Camera-type eye (tissue), 1 donor: ENCODE data around the gene BRINP3.

- RAMPAGE, long total RNA: no peak
Observed at GRCh38 chr1:184386193-184386610, 627 bp upstream of the C1orf21 start.

- RAMPAGE, long total RNA: no peak
Observed at GRCh38 chr1:184425621-184426275, 38.9 kb downstream of the C1orf21 start.

GRCh38 chr1:184437272-184437851 lies 50.5 kb downstream of the C1orf21 start:
- RAMPAGE, long total RNA: no peak

- RAMPAGE, long total RNA: no peak
Observed at GRCh38 chr1:184457344-184458088, 70.7 kb downstream of the C1orf21 start.

DNA sequence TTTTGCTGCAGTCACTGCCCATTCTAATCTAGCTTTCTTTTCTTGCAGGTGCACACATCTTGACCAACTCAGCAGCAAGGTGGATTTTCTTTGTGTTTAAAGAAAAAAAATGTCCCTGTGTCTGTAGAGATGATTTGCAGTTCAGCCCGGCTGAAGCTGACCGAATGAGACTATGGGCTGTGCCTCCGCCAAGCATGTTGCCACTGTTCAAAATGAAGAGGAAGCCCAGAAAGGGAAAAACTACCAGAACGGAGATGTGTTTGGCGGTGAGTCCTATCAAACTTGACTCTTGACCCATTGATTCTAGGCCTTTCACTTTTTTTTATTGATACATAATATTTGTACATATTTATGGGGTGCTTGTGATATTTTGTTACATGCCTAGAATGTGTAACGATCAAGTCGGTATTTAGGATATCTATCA lies 90.5 kb downstream of the C1orf21 start:
- RAMPAGE, long total RNA: no peak

GRCh38 chr1:184492043-184492547 lies 105.3 kb downstream of the C1orf21 start:
- RAMPAGE, long total RNA: no peak

GRCh38 chr1:184510183-184510767 lies 123.4 kb downstream of the C1orf21 start:
- RAMPAGE, long total RNA: no peak

DNA sequence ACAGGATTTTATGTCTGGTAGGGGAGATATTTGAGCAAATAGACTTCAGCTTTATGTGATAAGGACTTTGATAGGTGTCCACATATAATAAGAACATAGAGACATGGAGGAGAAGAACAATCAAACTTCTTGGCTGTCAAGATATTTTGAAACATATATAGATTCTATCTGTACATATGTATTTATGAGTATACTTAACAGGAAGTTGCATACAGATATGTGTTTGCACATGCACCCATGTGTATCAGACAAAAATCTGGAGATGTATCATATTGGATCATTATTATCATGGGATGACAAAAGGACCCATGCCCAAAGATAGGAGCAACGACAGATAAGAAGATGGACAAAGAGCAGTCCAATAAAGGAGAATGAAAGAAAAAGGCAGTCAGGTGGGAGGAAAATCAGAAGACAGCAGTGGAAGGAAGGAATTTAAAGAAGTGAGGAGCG lies 142.5 kb downstream of the C1orf21 start:
- RAMPAGE, long total RNA: no peak

- RAMPAGE, long total RNA: no peak
Observed at GRCh38 chr1:184576688-184577550, 177.7 kb downstream of the EDEM3 start.

GRCh38 chr1:184755737-184756077 lies 1.0 kb upstream of the EDEM3 start:
- RAMPAGE, long total RNA: no peak

- RAMPAGE, long total RNA: no peak
Observed at GRCh38 chr1:184879922-184881092, 94.0 kb downstream of the NIBAN1 start.

- RAMPAGE, long total RNA: no peak
Observed at GRCh38 chr1:185174350-185175129, 17.6 kb downstream of the SWT1 start.

DNA sequence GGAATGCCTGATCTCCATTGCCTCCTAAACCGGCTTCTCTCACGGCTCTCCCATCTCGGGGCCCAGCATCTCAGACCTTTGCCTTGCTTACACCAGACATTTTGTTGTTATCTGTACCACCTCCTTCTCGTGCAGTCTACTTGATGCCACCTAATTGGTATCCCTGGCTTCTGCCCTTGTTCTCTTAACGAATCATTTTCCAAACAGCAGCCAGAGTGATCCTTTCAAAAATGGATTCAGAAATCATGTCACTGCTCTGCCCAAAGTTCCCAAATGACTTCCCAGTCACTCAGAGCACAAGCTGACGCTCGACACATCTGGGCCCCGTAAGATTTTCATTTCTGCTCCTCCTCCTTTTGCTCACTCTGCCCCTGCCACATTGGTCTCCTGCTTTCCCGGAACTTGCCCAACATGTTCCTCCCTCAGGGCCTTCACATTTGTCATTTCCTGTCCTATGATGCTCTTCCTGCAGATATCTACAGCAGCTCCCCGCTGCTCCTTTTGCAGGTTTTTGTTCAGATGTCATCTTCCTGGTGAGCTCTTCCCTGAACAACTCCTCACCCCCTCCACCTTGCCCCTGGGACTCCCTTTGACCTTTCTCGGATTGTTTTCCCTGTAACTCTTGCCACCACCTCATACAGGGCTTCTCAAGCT lies 58.4 kb upstream of the IVNS1ABP start:
- RAMPAGE, long total RNA: no peak

DNA sequence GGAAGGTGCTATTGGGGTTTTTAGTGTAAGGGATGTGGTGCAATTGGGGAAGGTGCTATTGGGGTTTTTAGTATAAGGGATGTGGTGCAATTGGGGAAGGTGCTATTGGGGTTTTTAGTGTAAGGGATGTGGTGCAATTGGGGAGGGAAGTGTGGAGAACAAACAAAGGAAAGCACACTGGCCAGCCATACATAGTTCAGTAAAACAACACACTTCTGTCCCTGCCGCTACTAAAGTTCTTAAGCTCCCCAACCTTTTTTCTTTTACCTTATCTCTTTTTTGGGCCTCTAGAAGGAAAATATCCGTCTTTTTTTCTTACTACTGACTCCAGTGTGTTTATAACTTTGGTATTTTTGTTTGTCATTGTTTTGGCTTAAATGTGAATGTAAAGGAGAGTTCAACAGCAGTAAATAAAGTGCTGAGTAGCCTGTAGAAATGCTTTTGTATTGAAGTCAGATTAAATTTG lies 103.8 kb upstream of the IVNS1ABP start:
- RAMPAGE, long total RNA: no peak

DNA sequence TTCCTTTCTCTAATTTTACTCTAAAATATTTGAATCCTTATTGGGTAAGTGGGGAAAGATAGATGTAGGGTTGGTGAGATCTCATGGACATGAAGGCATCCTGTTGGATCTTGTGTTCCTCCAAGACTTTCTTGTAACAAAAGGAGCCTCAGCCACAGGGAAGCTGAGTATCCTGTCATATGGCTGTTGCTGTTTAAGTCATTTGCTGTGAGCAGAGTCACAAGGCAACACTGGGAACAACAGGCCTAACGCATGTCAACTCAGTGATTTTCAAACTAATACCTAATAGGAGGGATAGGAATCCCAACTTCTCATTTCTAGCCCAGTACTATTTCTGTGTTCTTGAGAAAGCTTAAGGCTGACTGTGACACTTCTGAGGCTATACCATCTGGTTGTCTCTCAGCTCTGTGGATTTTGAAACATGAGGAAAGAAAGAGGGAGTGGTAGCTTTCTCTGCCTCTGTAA lies 166.5 kb upstream of the IVNS1ABP start:
- RAMPAGE, long total RNA: no peak

GRCh38 chr1:187408062-187408513 lies 579.3 kb downstream of the PLA2G4A start:
- RAMPAGE, long total RNA: no peak

- RAMPAGE, long total RNA: no peak
Observed at GRCh38 chr1:187408514-187408845, 579.7 kb downstream of the PLA2G4A start.

DNA sequence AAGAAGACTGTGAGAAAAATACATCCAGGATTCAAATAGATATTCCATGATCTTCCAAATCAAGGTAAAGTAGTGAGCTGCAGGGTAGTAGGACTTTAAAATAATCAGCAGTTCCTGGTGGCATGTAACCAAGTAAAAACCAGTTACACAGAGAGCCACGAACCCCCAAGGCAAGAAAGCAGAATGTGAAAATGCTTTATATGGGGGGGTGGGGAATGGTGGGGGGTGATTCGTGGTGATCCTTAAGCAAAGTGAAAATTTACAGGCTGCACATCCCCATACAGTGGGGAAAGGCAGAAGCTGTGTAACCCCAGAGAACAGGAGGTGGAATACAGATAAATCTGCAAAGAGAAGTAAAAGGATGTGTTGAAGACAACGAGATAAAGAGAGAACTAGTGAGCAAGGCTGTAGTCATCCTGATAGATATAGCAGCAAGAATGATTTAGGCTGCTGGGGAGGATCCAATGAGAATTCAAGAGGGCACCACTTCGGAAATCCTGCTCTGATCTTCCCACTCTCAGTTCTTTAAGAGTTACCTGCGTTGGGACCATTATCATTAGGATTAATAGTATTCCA lies at the start of gene BRINP3:
Gene BRINP3, minus strand, starts transcription at position 397 of the 576 bp plus-strand sequence.
- RAMPAGE, long total RNA: no peak

GRCh38 chr1:190564423-190564712 lies 86.7 kb upstream of the BRINP3 start:
- RAMPAGE, long total RNA: no peak

- RAMPAGE, long total RNA: no peak
Observed at GRCh38 chr1:192531100-192531445, 44.5 kb upstream of the RGS1 start.